ENCODE measurements around the genes DRC1, KCNK3 and MAPRE3.

GRCh38 chr2:25417731-25418284 lies 76.1 kb upstream of the DNMT3A start:
- RRBS = no CpG with 5 or more reads among the region's 5 CpGs

DNA sequence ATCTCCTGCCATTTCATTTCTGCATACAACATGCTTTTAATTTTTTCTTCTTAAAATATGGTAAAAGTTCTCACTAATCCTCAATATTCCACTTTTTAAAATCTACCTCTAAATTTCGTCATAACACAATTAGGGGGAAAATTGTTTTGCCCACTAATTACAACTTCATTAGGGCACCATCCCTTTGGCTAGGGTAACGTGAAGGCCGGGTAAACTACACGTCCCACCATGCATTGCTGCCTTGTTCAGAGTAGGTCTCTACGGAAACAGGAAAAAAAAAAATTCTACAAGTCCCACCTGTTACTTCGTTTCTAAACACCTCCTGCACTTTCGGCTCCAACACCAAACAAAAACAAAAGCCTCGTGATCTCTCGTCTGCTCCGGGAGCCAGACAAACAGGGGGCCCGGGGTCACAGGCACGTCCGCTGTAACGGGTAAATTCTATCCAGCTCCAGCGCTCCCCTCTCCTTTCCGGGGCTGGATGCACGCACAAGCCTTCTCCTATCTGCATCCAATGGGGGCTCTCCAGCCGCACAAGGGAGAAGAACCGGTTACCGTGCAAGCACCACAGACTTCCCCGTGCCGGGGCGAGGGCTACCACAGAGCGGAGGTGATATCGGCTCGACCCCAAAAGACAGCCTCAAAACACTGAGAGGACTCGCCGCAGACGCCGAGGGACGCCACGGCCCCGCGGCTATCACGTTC lies 852 bp downstream of the ASXL2 start:
- RRBS = under 1% methylated on average over 14 of the region's 35 CpGs

DNA sequence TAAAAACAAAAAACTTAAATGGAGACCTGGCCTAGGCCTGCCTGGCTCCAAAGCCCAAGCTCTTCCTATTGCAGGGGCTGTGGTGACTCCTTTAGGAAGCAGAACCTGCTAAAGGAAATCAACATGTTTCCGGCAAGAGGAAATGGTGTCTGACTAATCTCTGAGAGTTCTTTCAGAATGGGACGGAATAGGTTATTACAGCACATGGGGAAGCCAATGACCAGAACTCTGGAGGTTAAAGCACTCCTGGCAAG lies 21.4 kb downstream of the KIF3C start:
- RRBS = no CpG with 5 or more reads among the region's 2 CpGs

DNA sequence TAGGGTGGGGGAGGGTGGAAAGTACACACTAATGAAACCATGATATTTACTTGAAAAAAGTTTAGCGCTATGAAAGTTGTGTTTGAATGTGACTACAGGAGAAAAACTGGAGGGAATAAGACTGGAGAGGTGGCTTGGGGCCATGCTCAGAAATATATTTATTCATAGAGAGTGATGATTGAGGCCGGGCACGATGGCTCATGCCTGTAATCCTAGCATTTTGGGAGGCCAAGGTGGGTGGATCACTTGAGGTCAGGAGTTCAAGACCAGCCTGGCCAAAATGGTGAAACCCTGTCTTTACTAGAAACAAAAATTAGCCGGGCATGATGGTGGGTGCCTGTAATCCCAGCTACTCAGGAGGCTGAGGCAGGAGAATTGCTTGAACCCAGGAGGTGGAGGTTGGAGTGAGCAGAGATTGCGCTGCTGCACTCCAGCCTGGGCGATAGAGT lies 55.1 kb downstream of the RAB10 start:
- RRBS = no CpG with 5 or more reads among the region's 6 CpGs

GRCh38 chr2:26134903-26136248 lies 37.5 kb upstream of the GAREM2 start:
- RRBS = no CpG with 5 or more reads among the region's 5 CpGs

- RRBS = no CpG with 5 or more reads among the region's 7 CpGs
Measured at GRCh38 chr2:26185411-26185691, 12.5 kb downstream of the GAREM2 start.

GRCh38 chr2:26339629-26340197 lies 6.2 kb upstream of the SELENOI start:
- RRBS = no CpG with 5 or more reads among the region's 8 CpGs

GRCh38 chr2:26392049-26392833 lies 9.5 kb upstream of the DRC1 start:
- RRBS = no CpG with 5 or more reads among the region's 2 CpGs

- RRBS = 41% methylated on average over 21 of the region's 68 CpGs
Measured at GRCh38 chr2:26401485-26402508, at the start of gene DRC1. Gene DRC1 (plus strand): TSS chr2:26401920.

DNA sequence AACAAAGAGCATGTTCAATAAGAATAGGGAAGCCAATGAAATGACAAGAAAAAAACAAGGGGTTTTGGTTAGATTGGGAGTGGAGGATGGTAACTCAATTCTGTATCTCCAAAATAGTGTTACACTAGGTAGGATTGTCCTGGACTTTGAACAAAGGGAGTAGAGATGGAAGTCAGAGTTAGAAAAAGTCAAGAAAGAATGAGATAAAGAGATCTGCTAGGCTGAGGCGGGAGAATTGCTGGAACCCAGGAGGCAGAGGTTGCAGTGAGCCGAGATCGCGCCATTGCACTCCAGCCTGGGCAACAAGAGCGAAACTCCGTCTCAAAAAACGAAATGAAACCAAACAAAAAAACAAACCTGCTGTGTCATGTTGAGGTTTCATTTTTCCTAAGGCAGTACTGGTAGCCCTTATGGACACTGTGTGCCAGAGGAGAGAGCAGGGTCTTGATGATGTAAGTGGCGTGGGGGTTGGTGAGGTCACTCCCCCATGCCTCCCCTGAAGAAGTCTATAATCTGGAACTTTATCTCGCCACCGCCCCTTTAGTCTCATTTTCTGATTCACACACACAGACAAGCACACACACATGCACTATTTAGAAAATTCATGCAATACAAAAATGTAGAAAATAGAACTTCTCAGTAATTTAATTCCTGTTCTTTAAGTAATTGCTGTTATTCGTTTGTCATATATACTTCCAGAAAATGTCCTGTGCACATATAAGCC lies 10.5 kb downstream of the DRC1 start:
- RRBS = no CpG with 5 or more reads among the region's 11 CpGs

DNA sequence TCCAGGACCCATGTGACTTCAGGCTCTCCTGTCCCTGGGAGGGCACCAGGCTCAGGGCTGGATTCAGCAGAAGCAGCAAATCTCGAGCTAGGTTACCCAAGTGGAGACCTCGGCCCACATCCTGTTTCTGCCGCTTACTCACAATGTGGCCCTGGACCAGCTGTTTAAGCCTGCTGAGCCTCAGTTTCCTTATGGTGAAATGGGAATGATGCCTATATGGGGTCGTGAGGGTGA lies 71.3 kb downstream of the OTOF start:
- RRBS = no CpG with 5 or more reads among the region's 4 CpGs

GRCh38 chr2:26691209-26691767 lies 1.2 kb upstream of the KCNK3 start:
- RRBS = no CpG with 5 or more reads among the region's 5 CpGs

GRCh38 chr2:26692599-26693237 lies at the start of gene KCNK3:
Gene KCNK3 (plus strand): TSS chr2:26692722.
- RRBS = 21% methylated on average over 27 of the region's 93 CpGs

DNA sequence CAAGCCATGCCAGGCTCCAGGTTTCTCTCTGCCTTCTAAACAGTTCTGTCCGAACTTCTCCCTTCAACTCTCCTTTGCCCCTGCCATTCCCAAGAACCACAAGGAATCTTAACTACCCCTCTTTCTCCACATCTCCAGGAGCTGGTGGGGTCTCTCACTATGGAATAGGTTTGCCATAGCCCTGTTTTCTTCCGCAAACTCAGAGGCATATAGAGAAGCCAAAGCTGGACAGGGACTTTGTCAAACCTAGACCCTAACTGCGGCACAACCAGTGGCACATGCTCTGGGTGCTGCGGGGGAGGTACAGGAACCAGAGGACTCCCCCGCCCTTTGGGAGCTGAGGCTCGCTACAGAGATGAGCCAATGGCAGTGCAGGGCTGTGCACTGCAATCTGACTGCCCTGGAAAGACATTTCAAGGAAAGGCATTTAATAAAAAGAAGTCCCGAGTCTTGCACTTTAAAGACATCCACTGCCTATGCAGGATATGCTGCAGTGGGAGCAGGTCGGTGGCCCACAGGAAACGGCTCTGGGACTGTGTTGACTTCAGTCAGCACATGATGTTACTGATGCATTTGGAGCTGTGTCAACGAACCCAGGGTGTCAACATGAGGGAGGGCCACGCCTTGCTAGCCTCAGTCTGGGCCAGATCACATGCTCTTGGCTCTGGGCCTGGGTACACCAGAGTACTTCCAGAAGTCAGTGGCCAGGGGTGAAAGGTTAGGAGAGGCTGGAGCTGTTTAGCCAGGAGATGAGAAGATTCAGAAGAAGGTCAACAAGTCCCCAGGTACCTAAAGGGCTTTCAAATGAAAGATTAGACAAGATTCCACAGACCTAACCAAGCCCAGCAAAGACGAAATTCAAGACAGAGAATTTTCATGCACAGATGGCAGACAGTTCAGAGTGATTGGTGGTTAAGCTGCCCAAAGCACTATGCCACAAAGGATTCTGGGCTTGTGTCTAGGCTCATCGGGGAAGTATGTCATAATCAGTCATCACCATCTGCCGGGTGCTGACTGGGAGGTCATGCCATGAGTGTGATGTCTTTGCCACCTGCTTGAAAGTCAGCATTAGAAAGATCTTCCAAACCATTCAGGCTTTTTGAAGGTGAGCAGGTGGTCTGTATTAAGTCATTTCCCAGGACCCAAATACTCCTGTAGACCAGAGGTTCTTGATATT lies 8.3 kb downstream of the SLC35F6 start:
- RRBS = no CpG with 5 or more reads among the region's 14 CpGs

DNA sequence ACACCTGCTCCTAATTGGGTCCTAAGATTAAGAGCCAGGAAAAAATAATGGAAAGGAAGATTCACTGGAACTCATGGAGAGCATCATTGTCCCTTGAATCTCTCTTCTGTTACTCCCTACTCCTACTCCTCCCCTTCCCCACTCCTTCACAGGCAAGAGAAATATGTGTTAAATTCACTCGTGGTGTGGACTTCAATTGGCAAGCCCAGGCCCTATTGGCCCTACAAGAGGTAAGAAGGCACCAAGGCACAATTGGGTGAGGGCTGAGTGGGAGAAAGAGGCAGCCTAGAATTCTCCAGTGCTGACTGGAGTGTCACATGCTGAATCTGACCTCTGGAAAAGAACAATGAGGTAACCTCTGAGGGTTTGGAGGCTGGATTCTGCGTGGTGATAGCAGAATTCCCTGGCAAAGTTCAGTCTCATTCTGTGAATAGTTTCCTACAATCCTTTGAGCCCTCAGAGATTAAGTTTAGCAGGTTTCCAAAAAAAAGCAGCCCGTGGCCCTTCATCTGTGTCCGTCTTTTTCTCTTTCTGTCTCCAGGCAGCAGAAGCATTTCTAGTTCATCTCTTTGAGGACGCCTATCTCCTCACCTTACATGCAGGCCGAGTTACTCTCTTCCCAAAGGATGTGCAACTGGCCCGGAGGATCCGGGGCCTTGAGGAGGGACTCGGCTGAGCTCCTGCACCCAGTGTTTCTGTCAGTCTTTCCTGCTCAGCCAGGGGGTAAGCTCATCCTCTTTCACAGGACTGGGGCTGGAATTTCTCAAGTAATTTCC lies 6.9 kb downstream of the CENPA start:
- RRBS = no CpG with 5 or more reads among the region's 9 CpGs

- RRBS = 2% methylated on average over 35 of the region's 89 CpGs
Measured at GRCh38 chr2:26970076-26971165, at the start of gene MAPRE3. Gene MAPRE3 (plus strand): TSS chr2:26970637.

GRCh38 chr2:26974252-26974722 lies 3.9 kb downstream of the MAPRE3 start:
- RRBS = no CpG with 5 or more reads among the region's 5 CpGs

GRCh38 chr2:27015853-27016429 lies 16.8 kb upstream of the TMEM214 start:
- RRBS = no CpG with 5 or more reads among the region's 10 CpGs

DNA sequence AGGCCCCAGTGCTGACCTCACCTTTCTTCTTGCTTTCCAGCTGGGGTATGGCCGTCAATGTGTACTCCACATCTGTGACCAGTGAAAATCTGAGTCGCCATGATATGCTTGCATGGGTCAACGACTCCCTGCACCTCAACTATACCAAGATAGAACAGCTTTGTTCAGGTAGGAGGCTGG lies 10.7 kb upstream of the TMEM214 start:
- RRBS = no CpG with 5 or more reads among the region's 3 CpGs

- RRBS = no CpG with 5 or more reads among the region's 17 CpGs
Measured at GRCh38 chr2:27051036-27051426, 437 bp upstream of the AGBL5 start.